Ileum (tissue), 1 donor: Measurements from ENCODE around the genes ZNF652, NGFR and ITGA3.

GRCh38 chr17:49191470-49192393, 18.6 kb downstream of the GNGT2 start:
- PRO-cap, result unidirectional peak, plus-strand start at chr17:49191787

GRCh38 chr17:49201586-49202064, 8.7 kb downstream of the GNGT2 start:
- PRO-cap, result no peak

DNA sequence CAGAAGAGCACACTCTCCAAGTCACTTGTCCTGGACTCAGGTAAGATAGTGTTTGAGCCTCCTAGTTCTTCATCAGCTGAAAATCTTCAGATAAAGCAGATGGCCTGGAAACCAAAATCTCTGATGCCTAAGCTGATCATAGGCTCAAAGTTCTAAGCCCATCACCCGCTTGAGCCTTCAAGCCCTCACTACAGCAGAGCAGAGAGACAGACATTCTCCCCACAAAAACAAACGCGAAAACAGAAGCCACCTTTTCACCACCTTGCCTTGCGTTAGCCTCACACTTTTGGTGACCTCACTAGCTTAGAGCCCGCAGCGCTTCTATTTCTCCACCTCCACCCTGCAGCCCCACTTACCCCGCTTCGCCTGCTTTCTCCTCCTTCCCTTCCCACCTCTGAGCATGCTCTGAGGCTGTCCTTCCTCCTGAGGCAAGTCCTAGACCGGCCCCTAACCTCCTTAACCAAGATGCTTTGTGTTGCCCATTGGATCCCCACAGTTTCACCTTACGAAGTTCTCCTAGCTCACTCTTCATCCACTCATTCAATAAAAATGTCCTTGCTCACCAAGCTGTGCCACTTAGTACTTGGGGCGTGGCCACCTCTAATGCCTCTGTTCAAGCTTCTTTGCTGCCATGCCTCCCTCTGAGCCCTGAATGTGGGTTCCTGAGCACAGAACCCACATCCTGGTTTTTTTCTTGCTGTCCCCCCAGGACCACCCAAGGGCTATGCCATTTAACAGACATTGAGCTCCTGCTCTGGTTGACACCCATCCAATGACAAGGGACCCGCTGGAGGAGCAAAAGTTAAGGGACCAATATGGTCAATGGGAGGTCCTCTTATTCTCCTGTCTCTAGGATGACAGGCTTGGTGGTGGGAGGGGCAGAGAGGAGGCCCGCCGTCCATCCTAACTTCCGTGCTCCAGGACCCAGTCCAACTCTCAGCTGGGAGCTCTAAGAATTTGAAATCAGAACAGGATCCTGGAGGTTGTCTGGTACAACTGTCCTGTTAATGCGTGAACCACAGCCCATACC, 1.2 kb downstream of the GNGT2 start:
- PRO-cap, result no peak

DNA sequence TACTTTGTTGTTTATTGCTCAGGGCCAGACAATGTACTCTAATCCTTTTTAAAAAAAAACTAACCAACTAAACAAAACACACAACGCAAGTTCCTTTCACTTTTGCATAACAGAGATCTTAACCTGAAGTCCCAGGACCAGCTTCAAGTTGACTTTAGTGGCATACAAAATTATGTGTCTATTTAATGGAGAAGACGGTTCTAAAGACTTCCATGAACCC, 1.9 kb downstream of the ZNF652 start:
- PRO-cap, result no peak

DNA sequence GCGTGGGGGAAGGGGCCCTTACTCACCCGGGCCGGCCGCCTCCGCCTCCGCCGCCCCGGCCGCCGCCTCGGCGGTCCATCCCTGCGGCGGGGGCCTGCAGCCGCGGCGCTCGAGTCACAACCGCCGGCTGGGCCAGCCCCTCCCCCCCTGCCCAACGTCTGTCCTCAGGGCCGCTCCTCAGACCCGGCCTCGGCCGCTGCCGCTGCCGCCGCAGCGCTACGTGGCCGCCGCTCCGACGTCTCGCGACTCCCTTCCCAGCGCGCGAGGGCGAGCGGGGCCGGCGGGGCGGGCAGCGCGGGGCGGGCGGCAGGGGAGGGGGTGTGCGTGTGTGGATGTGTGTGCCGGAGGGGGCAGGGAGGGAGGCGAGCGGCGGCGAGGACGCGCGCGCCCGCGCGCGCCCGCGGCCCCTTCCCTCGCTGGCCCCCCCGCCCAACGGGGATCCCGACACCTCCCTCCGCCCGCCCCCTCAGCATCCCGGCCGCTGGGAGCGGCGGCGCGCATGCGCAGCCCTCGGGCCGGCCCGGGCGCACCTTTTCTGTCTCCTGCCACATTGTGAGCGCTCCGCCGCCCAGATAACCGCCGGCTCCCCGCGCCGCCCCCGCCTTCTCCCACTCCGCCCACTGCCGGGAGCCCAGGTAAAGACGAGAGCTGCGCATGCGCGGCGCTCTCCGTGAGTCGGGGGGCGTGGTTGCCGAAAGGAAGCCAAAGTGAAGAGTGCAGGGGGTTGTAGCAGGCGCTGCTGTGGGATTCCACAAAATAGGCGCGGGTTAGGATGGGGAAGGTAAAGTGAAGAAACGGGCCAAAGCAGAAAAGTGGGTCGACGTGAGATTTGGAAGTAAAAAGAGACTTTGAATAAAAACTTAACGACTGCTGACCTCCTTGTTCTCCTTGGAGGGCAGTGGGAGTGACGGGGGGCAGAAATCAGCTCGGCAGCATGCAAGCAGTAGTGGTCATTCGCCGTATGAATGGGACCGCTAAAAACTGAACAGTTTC, at the start of gene ZNF652:
Gene ZNF652 (minus strand): TSS at position 368 of the 993 bp plus-strand sequence.
- PRO-cap, result unidirectional peak, minus-strand start at position 129 of the sequence; bidirectional peak, plus-strand start at position 710 of the sequence, minus-strand start at position 380 of the sequence

GRCh38 chr17:49438255-49438984, 23.7 kb upstream of the PHB1 start:
- PRO-cap, result no peak

GRCh38 chr17:49495013-49495544, at the start of gene NGFR:
Gene NGFR, plus strand, starts transcription at chr17:49495293.
- PRO-cap, result bidirectional peak, plus-strand start at chr17:49495293, minus-strand start at chr17:49495177

GRCh38 chr17:49498084-49498254, 2.9 kb downstream of the NGFR start:
- PRO-cap, result no peak

- PRO-cap, result no peak
Measured at GRCh38 chr17:49508117-49508649, 13.1 kb downstream of the NGFR start.

- PRO-cap, result no peak
Measured at GRCh38 chr17:49577576-49578006, 1.9 kb downstream of the NXPH3 start.

GRCh38 chr17:49611071-49611609, 35.5 kb downstream of the NXPH3 start:
- PRO-cap, result no peak

DNA sequence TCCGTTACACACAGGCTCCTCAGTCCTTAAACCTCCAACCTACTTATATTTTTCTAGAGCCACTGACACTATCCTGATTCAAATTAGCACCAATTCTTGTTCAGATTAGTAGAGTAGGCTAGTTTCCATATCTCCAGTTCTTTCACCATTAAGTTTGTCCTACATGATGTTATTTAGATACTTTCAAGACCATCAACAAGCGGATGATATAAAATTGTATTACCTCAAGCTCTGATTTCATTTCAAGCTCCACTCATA, 18.5 kb downstream of the SPOP start:
- PRO-cap, result no peak

DNA sequence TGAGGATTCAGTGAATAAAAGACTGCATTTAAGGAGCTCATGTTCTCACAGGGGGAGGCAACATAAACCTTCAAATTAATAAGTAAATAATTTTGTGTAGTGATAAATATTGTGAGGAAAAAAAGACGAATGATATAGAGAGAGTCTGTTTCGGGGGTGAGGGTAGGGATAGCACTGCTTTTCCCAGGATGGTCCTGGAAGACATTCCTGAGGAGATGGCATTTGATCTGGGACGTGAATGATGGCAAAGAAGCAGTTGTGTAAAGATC, 18.6 kb downstream of the KAT7 start:
- PRO-cap, result no peak

DNA sequence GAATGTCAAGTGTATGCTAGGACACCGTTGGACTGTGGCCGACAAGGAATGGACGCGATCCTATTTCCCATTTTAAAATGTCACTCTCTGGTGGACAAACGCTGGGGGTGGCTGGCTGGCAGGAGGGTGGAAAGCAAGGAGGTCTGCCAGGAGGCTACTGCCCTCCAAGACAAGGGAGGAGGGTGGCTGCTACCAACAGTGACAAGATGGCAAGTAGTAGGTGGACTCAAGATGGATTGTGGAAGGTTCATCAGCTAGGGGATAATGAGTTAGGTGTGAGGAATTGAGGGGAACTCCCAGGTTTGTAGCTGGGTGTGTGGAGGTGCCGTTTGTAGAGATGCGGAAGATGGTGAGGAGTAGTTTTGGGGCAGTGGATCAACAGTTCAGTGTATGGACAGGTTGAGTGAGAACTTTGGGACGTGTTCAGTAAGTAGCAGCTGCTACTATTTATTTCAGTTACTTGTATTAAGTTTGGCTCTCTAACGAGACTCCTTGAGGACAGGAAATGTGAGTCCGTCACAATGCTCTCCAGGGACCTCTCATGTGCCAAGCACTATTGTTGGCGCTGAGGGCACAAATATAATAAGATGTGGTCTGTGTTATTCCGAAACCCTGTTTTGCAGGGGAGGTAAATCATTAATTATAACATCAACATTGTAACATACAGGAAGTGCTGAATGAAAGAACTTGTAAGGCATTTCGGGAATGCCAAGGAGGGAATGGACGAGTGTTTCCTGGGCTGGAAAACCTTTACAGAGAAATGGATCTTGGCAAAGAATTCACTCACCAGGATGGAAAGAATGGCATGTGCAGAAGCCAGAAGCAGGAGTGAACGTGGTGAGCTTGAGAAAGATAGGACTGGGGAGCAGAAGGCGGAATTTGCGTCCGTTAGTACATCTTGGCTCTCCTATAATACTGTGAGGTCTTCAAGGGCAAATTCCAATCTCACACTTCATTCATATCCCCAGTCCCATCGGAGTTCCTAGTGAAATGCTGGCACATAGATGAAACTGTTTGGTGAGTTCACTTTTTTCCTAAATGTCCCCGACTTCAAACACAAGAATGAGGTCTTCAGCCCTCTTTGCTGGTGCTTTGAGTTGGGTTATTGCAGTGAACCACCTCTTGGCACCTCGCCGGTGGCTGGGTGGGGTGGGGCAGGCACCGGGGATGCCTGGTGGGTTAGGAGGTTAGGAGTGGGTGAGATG, 11.8 kb downstream of the TAC4 start:
- PRO-cap, result no peak

- PRO-cap, result no peak
Measured at GRCh38 chr17:49972449-49972803, 3.4 kb downstream of the DLX4 start.

DNA sequence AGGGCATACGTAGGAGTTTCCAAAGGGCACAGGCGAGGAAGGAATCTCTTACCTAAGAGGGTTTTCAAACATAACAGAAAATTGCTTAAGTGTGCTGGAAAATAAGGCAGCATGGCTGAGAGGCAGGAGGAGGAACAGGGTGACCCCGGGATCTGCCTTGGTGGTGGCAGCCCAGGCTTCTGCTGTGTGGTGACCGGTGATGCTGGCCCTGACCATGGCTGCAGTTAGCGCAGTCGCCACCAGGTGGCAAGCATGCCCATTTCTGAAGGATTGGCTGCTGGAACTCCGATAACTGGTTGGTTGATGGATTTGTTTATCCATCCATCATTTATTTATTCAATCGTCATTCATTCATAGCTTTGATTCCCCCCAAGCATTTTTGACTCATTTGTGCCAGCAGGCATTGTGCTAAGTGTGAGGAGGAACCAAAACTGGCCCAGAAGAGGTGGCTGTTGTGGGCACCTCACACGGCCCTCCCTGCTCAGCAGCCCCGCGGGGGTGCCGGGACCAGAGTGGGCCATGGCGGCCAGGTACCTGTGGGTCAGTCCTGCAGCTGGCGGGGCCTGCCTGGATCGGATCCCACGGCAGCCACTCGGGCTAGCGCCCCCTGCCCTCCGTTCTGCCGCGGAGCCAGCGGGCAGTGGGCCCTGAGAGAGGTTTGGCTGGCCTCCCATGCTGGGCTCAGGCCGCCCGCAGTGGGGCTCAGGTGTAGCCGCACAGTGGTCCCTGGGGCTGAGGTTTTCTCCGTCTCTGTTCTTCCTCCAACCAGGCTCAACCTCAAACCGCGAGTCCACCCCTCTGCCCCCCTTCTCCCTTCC, 28.9 kb upstream of the ITGA3 start:
- PRO-cap, result no peak

DNA sequence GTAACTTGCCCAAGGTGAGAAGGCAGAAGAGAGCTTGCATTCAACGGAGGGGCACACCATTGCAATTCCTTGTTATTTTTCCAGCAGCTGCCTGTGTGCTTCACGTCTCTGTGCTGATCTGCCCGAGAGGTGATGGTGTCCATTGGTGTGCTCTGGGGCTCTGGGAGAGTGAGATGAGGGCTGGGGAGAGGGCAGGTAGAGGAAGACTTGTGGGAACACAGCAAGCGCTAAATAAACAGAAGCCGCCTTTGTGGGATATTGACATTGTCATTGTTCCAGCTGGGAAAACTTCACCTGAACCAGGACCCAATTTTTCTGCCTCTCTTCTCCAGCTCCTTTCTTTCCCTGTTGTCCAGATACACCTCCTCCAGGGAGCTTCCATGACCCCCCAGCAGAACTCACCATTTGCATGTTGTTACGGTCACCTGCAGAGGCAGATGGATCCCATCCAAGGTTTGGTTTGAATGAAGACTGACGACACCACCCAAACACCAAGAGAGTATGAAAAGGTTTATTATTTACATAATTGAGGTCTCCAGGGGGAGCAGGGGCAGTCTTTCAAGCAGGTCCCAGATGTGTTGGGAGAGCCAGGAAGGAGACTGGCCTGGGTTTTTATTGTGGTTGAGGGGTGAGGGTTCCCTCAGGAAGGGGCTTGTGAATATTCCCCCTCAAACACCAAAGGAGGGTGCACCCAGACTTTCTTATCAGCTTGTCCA, 3.6 kb upstream of the ITGA3 start:
- PRO-cap, result no peak

- PRO-cap, result bidirectional peak, plus-strand start at chr17:50056110, minus-strand start at chr17:50055718
Measured at GRCh38 chr17:50055544-50056427, at the start of gene ITGA3. Gene ITGA3, plus strand, starts transcription at chr17:50056110.

DNA sequence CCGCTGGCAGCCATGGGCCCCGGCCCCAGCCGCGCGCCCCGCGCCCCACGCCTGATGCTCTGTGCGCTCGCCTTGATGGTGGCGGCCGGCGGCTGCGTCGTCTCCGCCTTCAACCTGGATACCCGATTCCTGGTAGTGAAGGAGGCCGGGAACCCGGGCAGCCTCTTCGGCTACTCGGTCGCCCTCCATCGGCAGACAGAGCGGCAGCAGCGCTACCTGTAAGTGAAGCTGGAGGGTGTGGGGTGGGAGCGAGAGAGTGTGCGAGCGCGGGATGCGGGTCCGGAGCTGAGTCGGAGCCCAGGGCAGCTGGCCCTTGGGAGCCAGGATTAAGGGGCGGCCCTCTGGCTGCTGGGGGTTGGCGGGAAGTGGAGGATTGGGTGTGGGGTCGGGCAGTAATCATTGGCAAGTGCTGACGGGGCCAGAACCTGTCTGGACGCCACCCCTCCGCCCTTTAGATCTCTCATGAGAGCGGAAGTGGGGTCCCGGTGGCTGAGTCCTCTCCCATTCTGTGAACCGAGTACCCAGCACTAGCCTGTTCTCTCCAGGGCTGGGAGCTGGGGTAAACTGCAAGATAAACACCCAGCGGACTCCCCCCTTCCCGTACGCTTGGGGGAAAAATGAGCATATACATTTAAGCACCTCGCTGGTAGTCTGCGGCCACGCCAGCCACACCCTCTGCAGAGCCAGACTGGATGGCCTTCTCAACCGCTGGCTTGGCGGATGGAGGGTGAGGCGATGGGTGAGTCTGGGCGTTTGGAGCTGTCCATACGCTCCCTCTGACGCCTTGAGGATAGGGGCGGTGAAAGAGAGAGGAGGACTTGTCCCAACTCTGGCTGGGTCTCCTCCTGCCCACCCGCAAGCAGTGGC, 751 bp downstream of the ITGA3 start:
- PRO-cap, result bidirectional peak, plus-strand start at position 233 of the sequence, minus-strand start at position 190 of the sequence; bidirectional peak, plus-strand start at position 463 of the sequence, minus-strand start at position 292 of the sequence

GRCh38 chr17:50057596-50058219, 1.8 kb downstream of the ITGA3 start:
- PRO-cap, result bidirectional peak, plus-strand start at chr17:50057905, minus-strand start at chr17:50057772